Mesenchymal stem cell of Wharton's jelly (primary cell): ENCODE measurements around a stretch of chr6.

- CAGE, long polyA plus RNA, result no peak
Observed at GRCh38 chr6:121932520-121933101, 466.8 kb upstream of the HSF2 start.

DNA sequence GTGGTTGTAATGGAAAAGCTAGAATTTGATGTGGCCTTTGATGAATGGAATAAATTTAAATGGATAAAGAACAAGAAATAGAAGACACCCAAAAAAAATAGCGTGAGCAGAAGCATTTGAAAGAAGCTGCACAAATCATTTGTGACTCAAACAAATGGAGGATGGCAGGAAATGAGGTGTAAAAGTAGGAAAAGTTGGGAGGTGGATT lies 324.9 kb upstream of the HSF2 start:
- CAGE, long polyA plus RNA, result no peak

DNA sequence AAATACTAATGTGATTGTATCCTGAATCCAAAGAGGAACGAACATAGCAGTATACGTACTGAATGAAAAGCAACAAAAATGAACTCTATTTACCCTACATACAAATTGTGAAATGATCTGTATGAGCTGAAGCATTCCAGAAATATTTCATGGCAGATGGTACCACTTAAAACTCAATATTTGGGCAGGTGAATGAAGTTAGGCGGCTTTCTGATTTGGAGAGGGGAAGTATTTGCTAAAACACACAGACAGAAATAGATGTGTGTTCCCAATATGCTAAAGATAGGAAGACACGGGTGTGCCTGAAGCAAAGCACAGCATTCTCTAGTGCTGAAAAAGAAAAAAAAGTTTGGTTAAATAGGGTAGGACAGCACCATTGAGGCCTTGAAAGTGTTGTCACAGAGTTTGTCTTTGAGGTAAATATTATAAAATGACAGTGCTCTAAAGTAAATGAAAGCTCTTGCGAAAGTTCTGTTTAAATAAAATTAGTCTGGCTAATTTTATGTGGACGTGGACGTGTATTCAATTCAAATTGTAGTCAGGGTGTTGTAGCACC lies 252.2 kb upstream of the HSF2 start:
- CAGE, long polyA plus RNA, result no peak

DNA sequence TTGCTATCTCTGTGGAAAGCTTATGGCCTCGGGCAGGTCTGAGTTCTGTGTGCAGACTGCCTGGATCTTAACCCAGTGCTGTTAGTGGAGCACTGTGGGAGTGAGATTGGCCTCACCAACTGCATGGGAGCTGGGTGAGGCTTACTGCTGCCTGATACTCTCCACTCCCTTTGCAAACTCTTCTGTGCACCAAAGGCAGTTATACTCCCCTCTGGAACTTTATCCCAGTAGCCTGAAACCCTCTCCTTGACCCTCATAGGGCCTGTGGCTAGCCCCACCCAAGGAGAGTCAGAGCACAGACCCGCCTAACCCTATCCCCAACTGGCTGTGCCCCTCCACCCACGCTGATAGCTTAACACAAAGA lies 41.4 kb upstream of the PKIB start:
- CAGE, long polyA plus RNA, result no peak

DNA sequence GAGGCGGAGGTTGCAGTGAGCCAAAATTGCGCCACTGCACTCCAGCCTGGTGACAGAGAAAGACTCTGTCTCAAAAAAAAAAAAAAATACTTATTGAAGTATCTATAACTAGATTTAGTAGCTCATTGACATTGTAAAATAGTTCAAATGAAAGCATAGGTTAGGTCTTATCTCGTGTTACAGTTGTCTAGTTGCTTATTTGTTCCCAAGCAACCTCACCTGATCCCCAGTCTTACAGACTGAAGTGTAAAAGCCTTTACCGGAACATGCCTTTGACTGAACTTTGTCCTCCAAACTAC lies 61.0 kb downstream of the PKIB start:
- CAGE, long polyA plus RNA, result no peak

GRCh38 chr6:122753555-122754064 lies 25.9 kb upstream of the FABP7 start:
- CAGE, long polyA plus RNA, result no peak

- CAGE, long polyA plus RNA, result no peak
Observed at GRCh38 chr6:124223594-124224231, 420.0 kb downstream of the NKAIN2 start.

DNA sequence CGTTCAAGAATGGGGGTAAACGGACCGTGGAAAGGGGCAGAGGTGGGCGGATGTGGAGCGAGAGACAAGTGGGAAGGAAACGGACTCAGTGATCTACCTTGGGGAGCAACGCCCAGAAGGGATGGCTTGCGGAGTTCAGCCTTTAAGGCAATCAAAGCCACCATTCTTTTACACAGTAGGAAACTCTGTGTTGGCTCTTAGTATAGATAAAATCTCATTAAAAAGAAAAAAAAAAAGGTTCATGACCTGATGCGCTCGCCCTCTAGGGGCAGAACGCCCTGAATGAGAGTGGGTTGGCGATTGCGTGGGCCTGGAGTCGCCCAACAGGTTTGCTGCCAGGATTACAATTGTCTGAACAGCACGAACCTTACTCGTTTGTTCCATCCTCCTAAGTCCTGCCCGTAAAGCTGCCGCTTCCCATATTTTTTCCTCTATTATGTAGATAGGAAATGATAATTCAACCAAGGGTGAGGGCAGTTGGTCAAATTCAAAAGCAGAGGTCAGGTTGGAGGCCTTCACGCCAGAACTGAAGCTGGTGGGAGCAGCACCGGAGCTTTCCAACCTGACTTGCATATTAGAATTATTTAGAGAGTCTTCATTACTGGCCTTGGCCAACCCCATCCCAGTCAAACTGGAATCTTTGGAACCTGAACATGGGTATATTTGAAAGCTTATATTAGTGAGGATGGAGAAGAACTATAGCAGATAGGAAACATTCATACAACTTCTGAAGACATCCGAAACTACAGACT lies 1.3 kb downstream of the TPD52L1 start:
- CAGE, long polyA plus RNA, result no peak

- CAGE, long polyA plus RNA, result no peak
Observed at GRCh38 chr6:125203302-125203885, 49.8 kb downstream of the TPD52L1 start.

GRCh38 chr6:125344385-125344692 lies 42.6 kb upstream of the HDDC2 start:
- CAGE, long polyA plus RNA, result no peak

GRCh38 chr6:125421704-125422578 lies 120.2 kb upstream of the HDDC2 start:
- CAGE, long polyA plus RNA, result no peak

DNA sequence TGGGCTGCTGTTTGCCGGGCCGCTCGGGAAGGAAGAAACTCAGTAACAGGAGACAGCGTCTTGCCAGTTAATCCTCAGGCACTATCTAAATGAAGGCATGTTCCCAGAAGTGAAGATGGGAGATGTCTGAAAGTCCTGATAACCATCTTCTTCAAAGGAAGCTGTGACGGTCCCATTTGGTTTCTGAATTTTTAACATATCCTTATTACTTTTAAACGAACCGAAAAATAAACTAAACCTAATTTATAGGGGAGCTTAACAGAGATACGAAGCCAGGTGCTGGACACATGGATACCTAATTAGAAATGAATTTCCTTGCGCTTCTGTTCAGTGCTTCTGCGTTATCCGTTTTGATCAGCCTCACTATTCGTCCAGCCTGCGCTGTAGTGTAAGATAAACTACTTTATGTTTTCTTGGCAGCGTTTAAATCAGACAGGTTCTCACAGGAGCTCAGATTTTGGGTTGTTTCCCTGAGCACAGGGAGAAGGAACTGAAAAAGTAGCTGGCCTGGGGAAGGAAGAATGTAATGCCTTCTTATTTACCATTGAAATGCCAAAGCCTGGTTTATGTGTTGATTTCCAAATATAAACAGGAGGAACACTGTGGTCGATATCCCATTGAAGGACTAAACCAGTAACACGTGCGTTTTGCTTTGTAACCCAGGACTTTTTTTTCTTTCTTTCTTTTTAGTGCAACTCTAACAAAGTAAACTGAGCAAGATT lies 215.0 kb upstream of the HEY2 start:
- CAGE, long polyA plus RNA, result no peak

- CAGE, long polyA plus RNA, result no peak
Observed at GRCh38 chr6:125584472-125585119, 164.8 kb upstream of the HEY2 start.

DNA sequence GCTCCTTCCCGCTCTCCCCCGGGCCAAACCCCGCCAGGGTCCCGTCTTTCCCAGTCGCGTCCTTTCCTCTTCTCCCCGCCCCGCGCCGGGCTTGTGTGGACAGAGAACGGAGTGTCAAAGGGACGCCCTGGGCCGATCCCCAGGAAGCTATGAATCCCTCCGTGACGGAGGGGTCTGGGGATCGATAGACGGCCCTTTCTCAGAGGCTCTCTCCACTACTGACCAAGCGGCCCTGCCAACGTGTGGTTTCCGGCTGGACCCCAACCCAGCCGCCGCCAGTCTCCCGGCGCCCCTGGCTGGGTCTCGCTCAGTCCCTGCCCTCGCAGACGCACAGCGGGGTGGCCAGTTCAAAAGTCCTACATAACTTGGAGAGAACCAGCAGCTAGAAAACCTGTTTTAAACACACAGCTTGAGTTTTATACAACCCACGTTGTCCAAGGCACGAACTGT lies 1.2 kb upstream of the HEY2 start:
- CAGE, long polyA plus RNA, result no peak

GRCh38 chr6:125751060-125751633 lies 1.7 kb downstream of the HEY2 start:
- CAGE, long polyA plus RNA, result no peak

GRCh38 chr6:125959012-125959734 lies 2.6 kb downstream of the HINT3 start:
- CAGE, long polyA plus RNA, result no peak

GRCh38 chr6:126050306-126050926 lies 64.1 kb downstream of the TRMT11 start:
- CAGE, long polyA plus RNA, result no peak

GRCh38 chr6:127155087-127155458 lies 36.6 kb downstream of the RSPO3 start:
- CAGE, long polyA plus RNA, result no peak

DNA sequence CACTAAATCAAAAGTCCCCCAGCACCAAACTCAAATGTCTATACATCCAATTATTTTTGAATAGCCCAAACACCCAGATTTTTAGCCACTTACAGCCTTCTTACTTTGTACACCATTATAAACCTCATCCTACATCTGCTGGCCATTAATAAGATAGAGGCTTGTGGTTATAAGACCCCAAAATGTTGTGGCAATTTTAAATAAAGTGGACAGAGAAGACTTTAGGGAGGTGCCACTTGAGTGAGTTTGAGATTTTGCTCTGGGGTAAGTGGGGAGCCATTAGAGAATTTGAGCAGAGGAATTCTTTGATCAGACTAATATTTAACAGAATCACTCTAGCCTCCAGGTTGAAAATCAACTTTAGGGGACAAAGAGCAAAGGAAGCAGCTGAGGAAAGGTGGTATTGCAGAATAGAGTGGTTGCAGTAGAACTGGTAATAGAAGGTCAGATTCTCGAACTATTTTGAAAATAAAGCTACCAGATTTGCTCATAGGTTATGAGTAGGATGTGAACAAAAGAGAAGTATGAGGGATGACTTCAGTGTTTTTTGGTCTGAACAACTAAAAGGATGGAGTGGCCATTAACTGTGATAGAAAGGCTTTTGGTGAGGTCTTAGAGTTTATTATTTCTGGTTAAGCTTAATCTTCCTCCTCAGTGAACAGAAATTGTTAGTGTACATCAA lies 50.7 kb upstream of the RNF146 start:
- CAGE, long polyA plus RNA, result no peak

DNA sequence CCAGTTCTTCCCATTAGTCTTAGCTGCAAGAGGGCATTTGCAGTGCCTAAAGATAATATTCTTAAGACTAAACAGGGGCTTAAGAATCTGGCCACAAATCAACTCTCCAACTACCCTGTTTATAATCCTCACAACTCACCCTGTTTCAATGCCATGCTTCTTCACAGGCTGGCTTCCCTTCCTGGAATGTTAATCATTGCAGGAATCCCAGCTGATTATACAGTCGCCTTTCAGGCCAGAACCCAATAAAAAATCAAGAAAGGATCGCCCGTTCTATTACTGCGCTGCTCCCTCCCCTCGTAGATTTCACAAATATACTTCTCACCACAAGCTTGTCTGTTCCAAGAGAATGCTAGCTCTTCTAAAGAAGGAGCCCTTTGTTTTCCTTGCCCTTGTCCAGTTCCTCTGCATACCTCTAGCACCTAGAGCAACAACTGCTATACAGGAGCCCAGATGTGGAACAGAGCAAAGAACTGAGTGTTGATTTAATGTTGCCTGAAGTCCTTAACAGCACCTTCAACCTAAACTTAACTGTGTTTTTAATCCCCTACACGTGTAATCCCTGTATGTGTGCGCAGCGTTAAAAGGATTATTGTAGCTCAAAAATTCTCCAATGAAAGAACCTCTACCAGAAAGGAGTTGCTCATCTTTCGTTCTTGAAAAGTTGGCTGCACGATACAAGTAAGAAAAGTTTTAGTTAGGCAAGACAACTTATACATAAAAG lies 1.0 kb downstream of the ECHDC1 start:
- CAGE, long polyA plus RNA, result no peak